Cytotoxic T cell (primary cell): Measurements from ENCODE around the genes PAX9 and SLC25A21.

- PRO-cap, 2 experiments: no peak in any of the 2 experiments
Measured at GRCh38 chr14:34800948-34801319, 74.2 kb downstream of the BAZ1A start.

DNA sequence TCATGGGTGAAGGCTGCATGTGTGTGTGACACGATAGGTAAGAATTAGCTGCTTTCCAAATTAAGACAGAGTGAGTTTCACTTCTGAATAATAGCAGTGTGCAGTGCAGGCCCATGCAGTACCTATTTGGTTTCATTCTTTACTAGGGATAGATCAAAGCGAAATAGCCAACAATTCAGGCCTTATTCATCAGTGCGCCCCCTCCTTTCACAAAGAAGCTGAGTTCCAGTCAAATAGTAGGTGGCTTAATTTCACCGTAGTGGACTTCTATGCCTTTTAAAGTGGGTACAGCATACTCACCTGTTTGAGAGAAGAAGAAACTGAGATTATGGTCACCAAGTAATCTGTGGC lies 6.4 kb upstream of the PSMA6 start:
- PRO-cap, 2 experiments: peak in 1 of 2 experiments; most common plus-strand start position 90 of the sequence (in 1)

- PRO-cap, 2 experiments: no peak in any of the 2 experiments
Measured at GRCh38 chr14:35340728-35341246, 48.6 kb downstream of the PSMA6 start.

DNA sequence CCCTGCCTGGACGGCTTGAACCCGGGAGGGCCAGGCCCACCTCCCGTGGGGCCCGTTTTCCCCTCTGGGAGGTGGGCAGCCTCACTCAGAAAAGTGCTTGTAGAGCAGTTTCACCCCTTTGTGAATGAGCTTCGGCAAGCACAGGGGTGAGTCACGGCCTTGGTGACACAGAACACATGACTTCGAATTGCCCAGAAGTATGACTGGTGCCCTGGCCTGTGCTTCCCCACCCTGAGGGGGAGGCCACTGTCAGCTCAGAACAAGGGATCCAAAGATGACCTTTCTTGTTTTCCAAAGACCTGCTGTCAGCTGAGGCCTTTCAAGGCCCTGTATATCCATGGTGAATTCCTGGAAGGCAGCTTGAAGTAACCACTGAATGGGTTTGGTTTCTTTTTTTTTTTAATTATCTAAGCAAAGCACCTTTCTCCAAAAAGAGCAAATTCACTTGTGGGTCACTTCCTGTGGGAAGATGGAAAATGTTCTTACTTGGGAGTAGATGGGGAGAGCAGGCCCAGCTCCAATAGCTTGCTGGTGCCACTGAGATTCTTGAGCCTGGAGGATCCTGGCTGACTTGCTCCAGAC lies 39.0 kb downstream of the NFKBIA start:
- PRO-cap, 2 experiments: no peak in any of the 2 experiments

GRCh38 chr14:35405136-35405531 lies 585 bp upstream of the NFKBIA start:
- PRO-cap, 2 experiments: peak in 2 of 2 experiments; most common plus-strand start chr14:35405195 (in 2)

DNA sequence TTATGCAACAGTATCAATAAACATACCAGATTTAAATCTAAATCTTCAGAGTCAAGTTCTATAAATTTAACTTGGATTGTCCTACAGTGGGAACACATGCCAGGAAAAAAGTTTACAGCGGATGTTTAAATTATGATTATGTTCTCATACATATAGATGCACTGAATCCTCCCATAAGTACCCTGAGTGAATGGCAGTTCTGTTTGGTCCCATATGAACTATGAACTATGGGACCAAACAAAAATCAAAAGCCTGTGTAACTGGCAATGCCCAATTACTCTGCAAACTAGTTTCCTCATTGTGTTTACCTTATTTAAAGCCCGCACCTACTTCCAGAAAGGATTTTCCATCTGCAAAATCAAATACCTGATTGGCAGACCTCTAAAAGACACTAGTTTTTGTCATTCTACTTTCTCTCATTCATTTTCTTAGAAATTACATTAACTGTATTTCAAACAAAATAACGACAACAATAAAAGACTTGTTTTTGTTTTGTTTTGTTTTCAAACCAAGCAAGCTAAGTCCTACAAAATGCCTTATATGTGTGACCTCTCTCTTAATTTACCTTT lies 2.6 kb downstream of the RALGAPA1 start:
- PRO-cap, 2 experiments: no peak in any of the 2 experiments

DNA sequence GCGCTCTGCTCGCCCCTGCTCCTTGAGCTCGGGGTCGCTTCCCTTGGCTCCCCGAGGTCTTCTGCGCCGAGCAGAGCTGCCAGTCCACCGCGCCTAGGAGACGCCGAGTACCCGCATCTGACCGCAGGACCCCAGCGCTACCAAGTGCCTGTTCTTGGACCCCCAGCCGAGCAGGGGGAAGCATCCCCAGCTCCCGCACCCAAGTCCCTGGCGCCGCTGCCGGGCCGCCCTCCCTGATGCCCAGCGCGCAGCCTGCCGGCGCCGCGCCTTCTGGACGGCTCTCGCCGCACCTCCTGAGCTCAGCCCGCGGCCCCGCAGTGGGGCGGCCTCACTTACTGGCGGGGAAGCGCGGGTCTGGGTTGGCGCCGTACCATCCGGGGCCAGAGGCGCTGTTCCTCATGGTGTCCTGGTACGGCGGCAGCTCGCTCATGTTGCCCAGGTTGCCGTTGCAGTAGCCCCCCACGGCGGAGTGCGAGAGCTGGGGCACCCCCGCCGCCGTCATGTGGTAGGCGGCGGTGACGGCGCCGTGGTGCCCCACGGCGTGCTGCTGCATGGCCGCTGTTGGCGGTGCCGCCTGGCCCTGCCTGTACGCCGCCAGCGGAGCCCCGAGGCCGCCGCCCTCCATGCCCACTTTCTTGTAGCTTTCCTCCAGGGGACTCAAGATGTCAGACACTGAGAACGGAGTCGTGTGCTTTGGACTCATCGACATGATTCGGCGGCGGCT lies 1.2 kb downstream of the NKX2-1 start:
- PRO-cap, 2 experiments: no peak in any of the 2 experiments

- PRO-cap, 2 experiments: no peak in any of the 2 experiments
Measured at GRCh38 chr14:36655752-36656608, 5.7 kb upstream of the PAX9 start.

- PRO-cap, 2 experiments: no peak in any of the 2 experiments
Measured at GRCh38 chr14:36656609-36657135, 5.0 kb upstream of the PAX9 start.

GRCh38 chr14:36661188-36661533 lies 499 bp upstream of the PAX9 start:
- PRO-cap, 2 experiments: no peak in any of the 2 experiments

- PRO-cap, 2 experiments: no peak in any of the 2 experiments
Measured at GRCh38 chr14:36661581-36662497, at the start of gene PAX9. Gene PAX9, plus strand, starts transcription at chr14:36661860.

GRCh38 chr14:37027037-37027621 lies 145.3 kb downstream of the SLC25A21 start:
- PRO-cap, 2 experiments: no peak in any of the 2 experiments

DNA sequence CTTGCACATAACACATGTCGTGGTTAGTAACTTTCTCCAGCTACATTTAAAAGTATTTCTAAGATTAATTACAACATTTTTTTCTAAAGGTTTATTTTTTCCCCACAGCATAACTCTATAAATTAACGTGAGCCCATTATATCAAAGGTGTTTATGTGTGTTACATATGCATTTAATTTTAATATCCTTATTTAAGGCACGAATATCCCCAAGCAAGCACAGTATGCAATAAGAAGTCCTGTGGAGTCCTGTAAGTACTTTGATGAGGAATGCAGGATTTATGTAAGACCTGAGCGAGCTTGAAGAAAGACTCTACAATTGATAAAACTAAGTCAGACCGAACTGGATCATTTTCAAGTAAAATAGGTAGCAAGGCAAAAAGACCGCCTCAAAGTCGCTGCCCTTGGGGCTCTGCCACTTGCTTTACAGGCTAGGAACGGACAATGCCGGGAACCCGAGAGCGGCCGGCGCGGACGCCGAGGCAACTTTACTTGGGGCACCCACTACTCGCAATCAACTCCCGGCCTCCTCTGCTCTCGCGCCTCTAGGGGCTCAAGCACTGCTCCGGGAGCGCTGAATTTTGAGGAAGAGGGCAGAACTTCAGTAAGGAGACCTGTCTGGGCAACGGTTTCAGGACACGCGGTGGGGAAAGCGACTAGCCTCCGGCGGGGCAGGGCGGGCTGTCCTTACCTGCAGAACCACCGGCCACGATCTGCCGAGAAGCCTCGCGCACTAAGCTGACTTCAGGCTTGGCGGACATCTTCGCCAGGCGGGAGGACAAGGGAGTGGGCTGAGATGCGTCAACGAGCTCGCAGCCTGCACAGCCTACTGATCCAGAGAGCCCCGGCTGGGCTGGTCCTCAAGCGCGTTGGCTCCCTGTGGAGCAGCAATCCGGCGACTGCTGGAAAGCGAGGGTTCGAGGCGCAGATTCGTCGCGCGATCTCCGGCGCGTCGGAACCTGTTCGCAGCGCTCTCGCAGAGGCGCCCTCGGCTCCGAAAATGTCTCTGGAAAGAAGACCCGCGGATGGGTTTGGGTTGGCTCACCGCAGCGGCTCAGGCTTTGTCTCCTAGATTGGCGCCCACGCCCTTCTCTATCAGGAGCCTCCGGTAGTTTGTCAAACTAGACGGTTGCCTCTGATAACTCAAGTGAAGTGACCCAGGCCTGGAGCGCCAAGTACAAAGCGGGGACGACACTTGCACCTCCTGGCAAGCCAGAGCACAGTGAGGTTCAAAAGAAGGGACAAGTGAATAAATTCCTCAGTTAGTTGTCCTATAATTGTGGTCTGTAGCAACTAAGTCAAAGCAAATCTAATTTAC lies at the start of gene SLC25A21:
Gene SLC25A21, minus strand, starts transcription at position 1,016 of the 1,317 bp plus-strand sequence.
- PRO-cap, 2 experiments: no peak in any of the 2 experiments

GRCh38 chr14:37247711-37248428 lies 50.1 kb downstream of the MIPOL1 start:
- PRO-cap, 2 experiments: no peak in any of the 2 experiments

DNA sequence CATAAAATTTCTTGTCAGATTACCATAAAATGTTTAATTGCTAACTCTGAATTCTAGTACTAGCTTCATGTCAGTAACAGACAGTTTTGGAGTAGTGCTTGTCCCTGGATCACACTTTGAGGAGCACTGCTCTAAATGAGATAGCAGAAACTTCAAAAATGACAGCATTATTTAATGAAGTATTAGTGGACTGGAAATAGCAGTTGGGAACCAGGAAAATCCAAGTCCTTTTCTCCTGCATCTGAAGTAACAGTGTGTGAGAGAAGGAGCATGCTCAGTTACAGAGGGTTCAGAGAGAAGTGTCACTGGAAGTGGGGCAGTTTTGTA lies 130.8 kb downstream of the MIPOL1 start:
- PRO-cap, 2 experiments: no peak in any of the 2 experiments

- PRO-cap, 2 experiments: no peak in any of the 2 experiments
Measured at GRCh38 chr14:37466058-37466439, 129.0 kb downstream of the FOXA1 start.

- PRO-cap, 2 experiments: no peak in any of the 2 experiments
Measured at GRCh38 chr14:38208396-38208803, 696 bp downstream of the SSTR1 start.

- PRO-cap, 2 experiments: no peak in any of the 2 experiments
Measured at GRCh38 chr14:39004091-39004757, 98.8 kb downstream of the SEC23A start.

GRCh38 chr14:39114700-39115178 lies 616 bp downstream of the GEMIN2 start:
- PRO-cap, 2 experiments: peak in 1 of 2 experiments; most common plus-strand start chr14:39115015 (in 1); most common minus-strand start chr14:39114958 (in 1)

GRCh38 chr14:39180946-39182072 lies 6.3 kb downstream of the PNN start:
- PRO-cap, 2 experiments: no peak in any of the 2 experiments